ENCODE measurements around the genes NNAT and SLC32A1.

GRCh38 chr20:37303510-37304104, 14.2 kb downstream of the MANBAL start:
- PRO-cap: no peak

GRCh38 chr20:37344247-37345485, 1.3 kb upstream of the SRC start:
- PRO-cap: no peak

DNA sequence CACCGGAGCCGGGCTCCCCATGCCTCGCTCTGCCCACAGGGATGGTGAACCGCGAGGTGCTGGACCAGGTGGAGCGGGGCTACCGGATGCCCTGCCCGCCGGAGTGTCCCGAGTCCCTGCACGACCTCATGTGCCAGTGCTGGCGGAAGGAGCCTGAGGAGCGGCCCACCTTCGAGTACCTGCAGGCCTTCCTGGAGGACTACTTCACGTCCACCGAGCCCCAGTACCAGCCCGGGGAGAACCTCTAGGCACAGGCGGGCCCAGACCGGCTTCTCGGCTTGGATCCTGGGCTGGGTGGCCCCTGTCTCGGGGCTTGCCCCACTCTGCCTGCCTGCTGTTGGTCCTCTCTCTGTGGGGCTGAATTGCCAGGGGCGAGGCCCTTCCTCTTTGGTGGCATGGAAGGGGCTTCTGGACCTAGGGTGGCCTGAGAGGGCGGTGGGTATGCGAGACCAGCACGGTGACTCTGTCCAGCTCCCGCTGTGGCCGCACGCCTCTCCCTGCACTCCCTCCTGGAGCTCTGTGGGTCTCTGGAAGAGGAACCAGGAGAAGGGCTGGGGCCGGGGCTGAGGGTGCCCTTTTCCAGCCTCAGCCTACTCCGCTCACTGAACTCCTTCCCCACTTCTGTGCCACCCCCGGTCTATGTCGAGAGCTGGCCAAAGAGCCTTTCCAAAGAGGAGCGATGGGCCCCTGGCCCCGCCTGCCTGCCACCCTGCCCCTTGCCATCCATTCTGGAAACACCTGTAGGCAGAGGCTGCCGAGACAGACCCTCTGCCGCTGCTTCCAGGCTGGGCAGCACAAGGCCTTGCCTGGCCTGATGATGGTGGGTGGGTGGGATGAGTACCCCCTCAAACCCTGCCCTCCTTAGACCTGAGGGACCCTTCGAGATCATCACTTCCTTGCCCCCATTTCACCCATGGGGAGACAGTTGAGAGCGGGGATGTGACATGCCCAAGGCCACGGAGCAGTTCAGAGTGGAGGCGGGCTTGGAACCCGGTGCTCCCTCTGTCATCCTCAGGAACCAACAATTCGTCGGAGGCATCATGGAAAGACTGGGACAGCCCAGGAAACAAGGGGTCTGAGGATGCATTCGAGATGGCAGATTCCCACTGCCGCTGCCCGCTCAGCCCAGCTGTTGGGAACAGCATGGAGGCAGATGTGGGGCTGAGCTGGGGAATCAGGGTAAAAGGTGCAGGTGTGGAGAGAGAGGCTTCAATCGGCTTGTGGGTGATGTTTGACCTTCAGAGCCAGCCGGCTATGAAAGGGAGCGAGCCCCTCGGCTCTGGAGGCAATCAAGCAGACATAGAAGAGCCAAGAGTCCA, 57.7 kb downstream of the SRC start:
- PRO-cap: no peak

DNA sequence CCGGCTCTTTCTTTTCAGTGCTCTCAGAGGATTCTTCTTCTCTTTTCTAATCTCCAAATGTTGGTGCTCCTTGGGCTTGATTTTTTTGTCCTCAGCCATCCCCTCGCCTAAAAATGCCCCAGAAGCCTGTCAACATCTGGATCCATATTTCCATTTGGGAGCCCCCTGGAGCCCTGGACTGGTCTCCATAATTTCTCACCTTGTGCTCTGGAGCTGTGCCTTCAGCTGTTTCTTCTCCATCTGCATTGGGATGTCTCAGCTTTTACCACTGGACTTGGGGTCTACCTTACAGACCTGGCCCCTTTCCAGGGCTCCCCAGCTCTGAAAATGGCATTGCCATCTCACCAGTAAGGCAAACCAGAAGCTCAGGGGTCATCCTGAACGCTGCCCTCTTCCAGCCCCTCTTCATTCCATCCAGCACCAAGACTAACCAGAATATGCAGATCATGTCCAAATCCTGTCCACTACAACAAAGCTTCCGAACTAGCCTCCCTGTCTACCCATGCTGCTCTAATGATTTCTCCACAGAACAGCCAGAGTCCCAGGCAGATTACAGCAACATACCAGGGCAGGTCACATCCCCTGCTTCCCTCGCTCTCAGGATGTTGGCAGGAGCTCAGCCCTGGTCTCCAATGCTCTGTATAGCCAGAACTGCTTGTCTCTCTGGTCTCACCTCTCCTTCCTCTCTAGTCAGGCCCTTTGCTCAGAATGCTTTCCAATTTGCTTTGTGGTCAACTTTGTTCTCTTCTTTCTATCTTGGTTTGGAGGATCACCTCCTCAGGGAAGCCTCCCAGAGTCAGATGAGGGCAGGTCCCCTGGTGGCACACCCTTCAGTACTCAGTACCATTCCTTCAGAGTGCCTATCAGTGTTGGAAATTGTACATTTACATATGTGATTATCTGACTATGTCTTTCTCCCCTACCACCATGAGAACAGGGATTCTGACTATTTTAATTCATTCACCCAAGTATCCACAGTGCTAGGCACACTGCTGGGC, 17.6 kb upstream of the NNAT start:
- PRO-cap: no peak

- PRO-cap: no peak
Measured at GRCh38 chr20:37520828-37521855, at the start of gene NNAT. Gene NNAT (plus strand): TSS chr20:37521250.

DNA sequence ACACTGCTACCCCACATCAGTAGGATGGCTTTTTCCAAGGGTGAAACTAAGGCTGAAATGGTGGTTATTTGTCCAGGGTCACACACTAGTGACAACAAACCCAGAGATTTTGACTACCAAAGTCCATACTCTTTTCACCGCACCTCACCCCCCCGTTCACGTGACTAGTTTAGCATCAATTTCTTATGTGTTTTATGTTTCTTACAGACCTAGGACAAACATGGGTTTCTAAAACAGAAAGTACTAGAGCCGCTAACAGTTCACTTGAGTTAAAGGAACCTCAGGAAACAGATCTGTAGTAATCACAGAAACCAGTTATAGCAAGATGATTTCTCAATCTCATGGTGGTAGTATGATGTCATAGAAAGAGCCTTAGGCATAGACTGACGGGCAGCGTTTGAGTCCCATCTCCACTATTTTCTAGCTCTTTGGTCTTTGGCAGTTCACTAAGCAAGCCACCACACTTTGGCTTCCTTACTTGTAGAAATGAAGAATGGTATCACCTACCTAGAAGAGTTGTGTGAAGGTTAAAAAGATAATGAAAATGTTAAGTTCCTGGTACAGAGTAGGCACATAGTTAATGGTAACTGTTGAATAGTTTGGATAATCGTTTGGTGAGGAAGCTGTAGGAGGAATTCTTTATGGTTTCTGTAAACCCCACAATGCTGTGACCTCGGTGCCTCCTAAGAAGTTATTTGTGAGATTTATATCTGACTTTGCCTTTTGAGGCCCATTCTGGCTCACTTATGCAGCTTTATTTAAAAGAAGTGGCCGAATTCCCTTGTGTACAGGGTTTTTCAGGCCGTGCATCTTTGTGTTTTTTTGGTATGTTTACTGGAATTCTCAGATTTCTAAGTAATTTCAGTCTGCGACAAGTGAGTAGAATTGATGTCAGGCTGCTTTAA, 21.3 kb downstream of the CTNNBL1 start:
- PRO-cap: no peak

DNA sequence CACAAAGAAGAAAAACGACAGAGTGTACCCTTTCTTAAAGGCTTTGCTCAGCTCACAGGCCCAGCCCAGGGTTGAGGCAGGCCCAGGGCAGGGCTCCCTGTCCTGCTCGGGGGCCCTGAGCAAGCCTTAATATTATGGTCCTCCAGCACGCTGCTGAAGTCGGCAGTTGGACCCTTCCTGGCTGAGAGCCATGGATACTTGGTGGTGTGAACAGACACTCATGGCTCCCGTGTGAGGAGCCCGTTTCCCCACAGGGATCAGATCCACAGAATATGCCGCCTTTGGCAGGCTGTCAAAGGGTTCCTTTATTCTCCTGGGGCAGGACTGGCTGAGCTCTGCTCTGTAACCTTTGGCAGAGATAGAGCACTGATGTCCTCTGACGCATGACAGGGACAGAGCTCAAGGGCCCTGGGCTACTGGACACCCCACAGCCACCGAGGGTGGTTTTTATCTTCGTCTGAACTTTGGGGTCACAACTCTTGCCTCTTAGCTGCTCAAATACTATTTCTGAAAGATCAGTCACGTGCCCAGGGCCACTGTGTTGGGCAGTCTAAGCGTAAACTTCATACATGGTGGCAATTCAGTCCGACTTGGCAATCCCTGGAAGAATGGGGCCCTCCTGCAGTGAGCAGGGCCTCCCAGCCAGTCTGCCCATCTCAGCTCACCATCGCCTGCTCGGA, 49.2 kb downstream of the TTI1 start:
- PRO-cap: no peak

DNA sequence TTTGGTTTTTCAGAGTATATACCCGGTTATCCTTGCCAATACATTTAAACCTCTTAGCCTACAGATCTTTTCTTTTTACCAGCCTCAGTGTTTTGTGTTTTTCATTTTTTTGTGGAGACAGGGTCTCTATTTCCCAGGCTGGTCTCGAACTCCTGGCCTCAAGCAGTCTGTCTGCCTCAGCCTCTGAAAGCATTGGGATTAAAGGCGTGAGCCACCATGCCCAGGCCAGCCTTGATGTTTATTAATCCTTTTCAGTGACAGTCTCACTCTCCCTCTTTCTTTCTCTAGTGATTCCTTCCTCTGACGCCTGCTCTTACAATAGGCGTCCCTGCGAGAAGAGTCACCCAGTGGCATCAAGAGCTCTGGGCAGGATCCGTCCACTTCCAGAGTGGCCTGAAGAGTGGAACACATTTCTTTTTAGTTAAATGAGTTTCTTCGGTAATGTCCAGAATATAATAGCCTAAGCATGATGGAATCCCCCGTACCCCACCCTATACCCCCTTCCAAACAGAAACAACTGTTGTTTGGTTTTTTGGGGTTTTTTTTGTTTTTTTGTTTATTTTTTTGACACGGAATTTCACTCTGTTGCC, 53.0 kb downstream of the RPRD1B start:
- PRO-cap: no peak

DNA sequence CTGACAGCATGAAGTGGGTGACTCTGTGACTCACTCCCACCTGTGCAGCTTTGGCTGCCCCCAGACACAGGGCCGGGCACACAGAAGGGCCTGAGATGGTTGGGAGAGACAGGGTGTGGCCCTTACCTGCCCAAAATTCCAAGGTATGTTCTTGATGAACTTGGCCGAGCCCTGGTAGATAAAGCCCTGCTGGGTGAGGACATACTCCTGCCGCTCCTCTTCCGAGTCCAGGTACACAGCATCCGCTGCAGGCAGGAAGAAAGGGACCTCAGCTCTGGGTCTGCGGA, 14.3 kb downstream of the TGM2 start:
- PRO-cap: no peak

DNA sequence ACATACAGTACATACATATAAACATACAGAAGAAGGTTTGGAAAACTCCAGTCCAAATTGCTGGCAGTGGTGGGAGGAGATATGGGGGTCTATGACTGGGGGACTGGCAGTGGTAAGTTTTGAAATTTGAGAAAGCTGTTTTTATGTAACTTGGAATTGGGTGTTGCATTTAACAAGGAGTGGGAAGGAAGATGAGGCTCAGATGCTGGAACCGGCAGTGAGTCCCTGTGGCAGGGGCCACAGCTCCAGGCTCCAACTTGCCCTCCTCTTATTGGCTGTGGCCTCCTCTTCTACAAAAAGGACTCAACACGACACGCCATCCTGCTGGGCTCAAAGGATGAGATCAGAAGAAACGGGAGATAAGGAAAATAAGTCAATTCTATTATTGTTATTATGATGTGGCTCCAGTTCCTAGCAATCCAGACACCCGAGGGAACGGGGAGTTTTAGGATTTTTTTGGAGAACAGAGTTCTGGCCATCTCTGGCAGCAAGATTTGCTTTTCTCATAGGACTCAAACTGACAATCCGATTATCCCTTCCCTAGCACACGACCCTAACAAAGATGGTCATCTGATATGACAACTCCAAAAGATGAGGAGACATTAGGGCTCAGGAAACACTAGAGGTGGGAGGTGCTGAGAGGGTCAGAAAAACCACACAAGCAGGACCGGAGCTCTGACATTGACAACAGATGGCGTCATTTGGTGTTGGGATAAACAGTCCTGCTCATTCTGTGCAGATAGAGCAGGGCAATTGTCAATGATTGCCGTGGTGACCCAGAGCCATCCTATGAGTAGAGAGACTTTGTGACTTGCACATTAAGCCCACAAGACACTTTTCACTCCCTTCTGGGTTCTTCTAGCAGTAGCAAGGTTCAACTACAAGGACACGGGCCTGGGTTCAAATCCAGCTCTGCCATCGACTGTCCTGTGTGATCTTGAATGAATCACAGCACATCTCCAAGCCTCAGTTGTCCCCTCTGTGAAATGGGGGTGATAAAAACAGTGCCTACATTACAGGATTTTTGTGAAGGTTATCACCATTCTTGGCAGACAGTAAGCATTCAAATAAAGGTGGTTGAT, 6.1 kb upstream of the TGM2 start:
- PRO-cap: no peak

GRCh38 chr20:38271142-38271562, 10.6 kb upstream of the KIAA1755 start:
- PRO-cap: unidirectional peak, minus-strand start at chr20:38271217

DNA sequence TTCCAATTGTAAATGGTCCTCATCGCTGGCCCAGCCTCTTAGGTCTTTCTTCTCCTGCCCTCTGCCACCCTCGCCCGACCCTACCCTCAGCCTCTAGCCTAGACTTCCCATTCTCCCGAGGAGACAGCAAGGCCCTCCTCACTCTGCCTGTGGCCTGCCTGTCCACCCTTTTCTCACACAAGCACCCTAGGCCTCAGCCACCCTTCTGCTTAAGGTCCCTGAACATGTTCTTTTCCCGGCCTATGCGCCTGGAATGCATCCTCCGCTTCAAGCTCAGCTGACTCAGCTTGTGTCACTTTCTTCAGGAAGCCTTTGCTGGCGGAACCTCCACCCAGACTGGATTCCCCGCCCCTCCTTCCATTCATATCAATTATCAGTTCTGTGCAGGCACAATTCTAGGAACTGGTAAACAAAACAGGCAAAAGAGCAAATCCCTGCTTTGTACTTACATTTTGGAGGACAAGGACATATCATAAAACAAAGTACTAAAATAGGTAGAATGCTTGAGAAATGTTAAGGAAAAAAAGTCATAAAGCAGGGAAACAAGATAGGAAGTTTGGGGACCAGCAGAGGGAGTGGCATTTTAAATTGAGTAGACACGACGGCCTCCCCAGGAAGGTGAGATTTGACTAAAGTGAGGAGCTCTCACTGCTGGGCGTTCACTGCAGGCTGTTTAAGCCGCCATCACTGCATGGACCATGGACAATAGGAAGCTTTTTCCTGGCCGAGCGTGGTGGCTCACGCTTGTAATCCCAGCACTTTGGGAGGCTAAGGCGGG, 19.6 kb upstream of the RALGAPB start:
- PRO-cap: unidirectional peak, minus-strand start at position 275 of the sequence

DNA sequence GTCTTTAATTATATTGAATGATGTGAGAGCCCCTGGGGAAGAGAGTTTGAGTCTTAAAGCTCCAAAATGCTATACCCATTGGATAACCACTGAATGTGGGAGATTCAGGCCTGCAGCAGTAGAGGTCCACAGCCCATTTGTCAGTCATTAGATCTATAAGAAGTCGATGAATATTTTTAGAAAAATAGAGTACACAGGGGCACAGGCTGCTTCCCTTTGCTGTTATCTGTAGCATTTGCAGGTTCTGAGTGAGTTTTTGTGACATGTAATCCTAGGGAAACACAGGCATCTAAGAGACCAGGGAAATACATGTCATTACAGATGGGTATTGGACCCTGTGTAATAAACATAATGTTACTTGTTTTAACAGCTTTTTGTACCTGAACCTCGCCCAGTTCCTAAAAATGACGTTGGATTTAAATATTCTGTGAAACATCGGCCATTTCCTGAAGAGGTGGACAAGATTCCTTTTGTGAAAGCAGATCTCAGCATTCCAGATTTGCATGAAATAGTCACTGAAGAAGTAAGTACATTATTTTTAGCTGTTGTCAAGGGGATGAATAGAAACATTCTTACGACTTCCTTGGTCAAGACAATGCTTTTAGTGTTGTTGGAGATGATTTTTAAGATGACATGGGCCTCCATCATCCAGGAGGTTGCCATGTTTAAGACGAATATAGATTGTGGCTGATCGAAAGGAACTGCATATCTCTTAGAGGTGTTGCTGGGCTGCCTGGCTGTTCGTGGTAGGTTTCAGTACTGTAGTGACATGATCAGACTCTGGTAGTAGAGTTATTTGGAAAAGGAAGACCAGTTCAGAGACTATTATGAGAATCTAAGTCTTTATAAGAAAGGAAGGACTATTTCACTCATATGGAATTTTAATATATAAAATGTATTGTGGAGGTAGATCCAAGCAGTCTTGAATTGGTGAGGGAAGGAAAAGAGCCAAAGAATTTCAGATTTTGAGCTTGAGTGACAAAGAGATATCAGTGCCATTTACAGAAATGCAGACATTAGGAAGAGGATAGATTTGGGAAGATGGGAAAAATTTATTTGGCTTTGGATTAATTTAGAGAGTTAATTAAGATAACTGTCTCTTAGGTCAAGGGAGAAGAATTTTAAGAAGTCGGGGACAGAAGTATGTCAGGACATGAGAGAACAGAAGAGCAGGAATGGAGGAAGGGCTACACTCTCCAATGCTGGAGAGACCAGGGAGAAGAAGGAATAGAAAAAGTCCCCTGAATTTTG, 29.9 kb upstream of the ADIG start:
- PRO-cap: no peak

DNA sequence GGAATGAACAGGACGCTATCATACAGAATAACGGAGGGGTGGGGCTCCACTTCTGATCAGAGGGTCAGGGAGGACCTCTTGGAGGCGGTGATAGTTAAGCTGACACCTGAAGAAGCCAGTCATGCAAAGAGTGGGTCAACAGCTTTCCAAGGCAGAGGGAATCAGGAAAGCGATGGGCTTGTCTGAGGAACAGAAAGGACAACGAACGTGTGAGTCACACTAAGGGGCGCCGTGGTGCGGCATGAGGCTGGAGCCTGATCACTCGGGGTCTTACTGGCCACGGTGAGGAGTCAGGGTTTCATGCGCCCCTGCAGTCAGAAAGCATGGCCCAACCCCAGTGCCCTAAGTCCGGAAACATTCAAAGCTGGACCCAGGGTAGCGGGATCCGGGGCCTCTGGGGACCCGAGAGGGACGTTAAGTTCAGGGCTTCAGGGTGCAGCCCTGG, 50.6 kb upstream of the SLC32A1 start:
- PRO-cap: no peak

DNA sequence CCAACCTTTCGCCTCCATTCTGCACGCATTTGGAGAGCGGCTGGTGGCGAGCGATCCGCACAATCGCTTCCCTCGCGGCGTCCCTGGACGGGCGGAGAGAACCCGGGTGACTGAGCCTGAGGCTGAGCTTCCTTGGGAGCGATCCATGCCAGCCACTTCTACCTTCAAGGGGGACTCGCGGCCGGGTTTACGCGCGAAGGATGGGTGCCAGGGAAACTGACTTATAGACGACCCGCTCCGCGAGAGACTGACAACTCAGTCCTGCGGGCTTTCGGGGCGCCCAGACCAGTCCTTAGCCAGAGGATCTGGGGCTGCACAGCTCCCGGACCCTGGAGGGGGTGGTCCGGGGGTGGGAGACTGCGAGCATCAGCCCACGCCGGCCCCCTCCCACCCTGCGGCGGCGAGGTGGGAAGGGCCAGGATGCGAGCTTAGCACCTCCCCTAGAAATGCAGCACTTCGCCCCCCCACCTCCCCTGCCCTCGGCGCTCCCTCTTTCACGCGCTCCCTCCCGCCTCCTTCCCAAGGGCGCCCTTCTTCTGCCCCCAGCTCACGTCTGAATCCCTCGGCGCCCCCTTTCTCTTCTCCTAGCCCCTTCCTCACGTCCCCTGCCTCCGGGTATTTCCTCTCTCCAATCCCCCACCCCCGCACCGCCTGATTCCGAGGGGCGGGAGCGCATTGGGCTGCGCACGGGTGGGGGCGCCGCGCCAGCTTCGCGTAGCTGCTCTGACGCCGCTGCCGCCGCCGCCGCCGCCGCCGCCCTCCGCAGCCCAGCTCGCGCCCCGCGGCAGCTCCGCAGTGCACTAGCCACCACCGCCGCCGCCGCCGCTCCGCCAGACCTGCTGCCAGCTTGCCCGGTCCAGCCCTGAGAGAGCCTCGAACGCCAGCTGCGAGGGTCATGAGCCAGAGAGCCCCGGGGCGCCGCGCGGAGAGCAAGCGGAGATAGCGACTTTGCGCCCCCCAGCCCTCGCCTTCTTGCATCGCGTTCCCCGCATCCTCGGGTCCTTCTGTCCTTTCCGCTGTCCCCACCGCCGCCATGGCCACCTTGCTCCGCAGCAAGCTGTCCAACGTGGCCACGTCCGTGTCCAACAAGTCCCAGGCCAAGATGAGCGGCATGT, at the start of gene SLC32A1:
TSS of gene SLC32A1 (plus strand) at position 795 of the 1,115 bp plus-strand sequence.
- PRO-cap: unidirectional peak, minus-strand start at position 764 of the sequence

DNA sequence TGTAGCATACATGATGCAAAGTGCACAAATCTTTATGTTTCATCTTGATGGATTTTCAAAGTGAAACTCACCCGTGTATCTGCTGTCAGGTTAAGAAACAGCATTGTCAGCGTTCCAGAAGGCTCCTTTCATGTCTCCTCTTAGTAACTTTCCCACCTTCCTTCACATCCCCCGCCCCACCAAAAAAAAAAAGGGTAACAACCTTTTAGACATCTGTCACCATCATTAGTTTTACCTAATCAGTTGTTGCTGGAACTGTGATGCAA, 7.1 kb downstream of the ACTR5 start:
- PRO-cap: unidirectional peak, plus-strand start at position 184 of the sequence

DNA sequence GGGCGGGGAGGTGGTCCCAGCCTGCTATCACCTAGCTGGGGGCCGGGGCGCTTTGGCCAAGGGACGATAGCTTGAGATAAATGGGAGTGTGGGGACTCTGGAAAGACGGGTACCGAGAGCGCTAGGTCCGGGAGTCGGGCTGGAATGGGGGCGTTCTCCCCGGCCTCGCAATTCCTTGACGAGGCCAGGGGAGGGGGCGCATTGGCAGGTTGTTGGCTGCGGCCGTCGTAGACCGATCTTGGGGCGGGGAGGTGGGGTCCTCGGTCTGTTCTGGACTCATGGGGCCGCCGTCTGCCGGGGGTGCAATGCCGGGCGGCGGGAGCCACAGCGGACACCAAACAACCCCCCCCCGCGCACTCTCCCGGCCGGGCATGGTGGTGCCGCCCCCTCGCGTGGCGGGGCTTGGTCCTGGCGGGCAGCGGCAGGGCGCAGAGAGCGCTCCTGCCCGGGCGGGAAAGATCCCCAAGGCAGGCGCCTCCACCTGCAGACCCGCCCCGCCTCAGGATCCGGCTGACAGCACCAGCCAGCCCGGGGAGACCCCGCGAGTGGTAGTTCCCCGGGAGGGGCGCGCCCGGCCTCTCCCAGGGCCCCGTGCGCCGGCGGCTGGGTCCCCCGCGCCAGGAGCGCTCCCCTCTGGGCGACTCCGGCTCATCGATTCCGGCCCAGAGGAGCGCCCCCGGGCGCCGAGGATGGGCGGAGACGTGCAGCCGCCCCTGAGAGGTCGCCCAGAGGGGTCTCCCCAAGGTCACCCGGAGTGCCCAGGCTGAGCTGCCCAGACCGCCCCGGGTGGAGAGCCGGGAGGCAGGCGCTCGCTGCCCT, 573 bp downstream of the PPP1R16B start:
- PRO-cap: bidirectional peak, plus-strand start at position 418 of the sequence, minus-strand start at position 333 of the sequence; bidirectional peak, plus-strand start at position 665 of the sequence, minus-strand start at position 653 of the sequence

DNA sequence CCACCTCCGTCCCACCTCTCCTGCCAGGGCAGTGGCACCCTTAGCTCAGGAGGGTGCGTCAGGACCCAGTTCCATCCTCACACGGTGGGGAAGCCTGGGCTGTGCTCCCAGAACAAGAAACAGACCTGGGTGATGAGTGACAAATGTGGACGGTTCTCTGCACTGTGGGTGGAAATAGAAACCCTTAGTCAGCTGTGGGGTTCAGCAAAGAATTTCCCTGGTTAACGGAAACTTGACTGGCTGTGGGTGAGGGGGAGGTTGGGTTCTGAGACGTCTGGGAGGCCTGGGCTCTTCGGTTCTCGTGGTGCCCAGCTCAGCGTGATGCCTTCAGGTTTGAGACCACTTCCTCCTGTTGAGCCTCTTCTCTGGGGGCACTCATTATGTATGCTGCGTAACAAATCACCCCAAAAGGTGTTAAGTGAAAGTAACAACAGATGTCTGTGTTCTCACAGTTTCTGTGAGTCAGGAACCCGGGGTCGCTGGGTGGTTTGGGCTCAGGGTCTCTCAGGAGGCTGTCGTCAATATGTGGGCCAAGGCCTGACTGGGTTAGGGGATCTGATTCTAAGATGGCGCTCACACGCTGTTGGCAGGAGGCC, 53.1 kb upstream of the FAM83D start:
- PRO-cap: bidirectional peak, plus-strand start at position 268 of the sequence, minus-strand start at position 176 of the sequence

- PRO-cap: no peak
Measured at GRCh38 chr20:38917849-38918547, 8.2 kb upstream of the FAM83D start.

DNA sequence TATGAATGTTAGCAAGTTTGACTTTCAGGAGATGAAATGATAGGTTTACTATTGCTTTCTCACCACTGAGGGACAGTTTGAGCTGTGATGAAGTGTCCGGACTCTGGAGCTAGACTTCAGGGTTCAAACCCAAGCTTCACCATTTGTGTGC, 8.2 kb downstream of the DHX35 start:
- PRO-cap: no peak

Measured in bronchial lymph node (tissue), 1 donor.